Colon Carcinoma Metastatic in the Brain (tissue), 2 donors: Measurements from ENCODE around the genes CT45A7 and SOX3.

- PRO-cap, 2 experiments: no peak in any of the 2 experiments
Observed at GRCh38 chrX:135837003-135837727, at the start of gene CT45A7. TSS of gene CT45A7 (minus strand) at chrX:135837280.

GRCh38 chrX:136045469-136046227 lies 60.4 kb downstream of the SLC9A6 start:
- PRO-cap, 2 experiments: no peak in any of the 2 experiments

DNA sequence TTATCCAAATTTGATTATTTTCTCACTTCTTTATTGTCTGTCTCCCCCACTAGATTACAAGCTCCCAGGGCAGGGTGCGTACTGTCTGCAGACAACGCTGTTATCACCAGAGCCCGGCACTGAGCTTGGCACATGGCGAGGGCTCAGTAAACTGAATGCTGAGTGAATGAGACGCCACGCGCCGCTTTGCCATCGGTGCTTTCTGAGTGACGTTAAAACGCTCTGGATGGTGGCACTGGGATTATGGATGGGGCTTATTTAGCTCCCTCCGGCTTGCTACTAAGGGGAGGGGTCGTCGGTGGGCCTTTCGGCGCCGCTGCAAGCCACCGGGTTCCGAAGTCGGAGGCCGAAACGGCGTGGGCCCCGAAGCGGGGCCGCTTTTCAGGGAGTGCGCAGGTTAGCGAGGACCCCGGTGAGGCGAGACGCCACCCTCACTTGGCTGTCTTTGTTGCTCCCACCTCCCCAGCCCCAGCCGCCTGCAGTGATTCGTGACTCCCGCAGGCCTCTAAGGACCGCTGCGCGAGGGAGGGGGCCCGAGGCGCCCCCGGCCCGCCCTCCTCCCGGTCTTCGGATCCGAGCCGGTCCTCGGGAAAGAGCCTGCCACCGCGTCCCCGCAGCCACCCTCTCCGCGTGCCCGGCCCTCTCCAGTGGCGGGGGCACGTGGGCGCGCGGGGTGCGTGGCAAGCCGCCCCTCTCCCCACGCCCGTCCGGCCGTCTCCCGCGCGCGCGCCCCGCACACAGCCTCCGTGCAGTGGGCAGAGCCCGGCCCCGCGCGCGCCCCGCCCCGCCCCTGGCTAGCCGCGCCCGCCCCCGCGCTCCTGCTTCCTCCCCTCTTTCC lies 50.0 kb upstream of the FHL1 start:
- PRO-cap, 2 experiments: peak in 1 of 2 experiments; most common minus-strand start position 717 of the sequence (in 1)

DNA sequence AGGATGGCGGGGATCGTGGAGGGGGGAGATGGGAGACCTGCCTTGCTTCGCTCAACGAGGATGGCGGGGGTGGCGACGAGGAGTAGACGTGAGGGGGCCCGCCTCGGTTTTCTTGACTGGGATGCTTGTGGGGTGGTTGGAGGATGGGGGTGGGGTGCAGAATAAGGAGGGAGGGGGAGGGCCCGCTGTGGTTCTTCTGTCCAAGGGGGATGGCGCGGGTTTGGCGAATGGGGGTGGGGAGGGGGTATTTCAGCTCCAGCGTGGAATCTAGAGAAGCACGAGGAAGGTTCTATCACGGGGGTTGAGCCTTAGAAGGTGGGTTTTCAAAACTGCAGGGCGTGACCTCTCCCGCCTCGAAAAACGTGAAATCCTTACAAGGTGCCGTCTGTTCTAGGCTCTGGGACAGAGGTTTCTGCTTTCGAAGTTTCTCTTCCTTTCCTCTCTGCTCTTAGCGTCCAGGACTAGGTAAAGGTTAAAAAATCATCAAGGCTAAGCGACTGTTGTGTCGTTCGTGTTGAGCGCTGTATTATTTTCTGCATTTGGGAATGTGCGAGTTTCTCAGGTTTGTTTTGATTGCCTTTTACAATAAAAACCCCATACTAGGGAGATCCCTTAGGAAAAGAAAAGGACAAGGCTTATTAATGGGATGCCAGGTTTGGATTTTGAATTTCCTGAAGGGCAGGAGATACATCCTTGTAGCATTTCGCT lies 48.5 kb upstream of the FHL1 start:
- PRO-cap, 2 experiments: no peak in any of the 2 experiments

GRCh38 chrX:136149063-136149442 lies 47.8 kb upstream of the FHL1 start:
- PRO-cap, 2 experiments: no peak in any of the 2 experiments

- PRO-cap, 2 experiments: no peak in any of the 2 experiments
Observed at GRCh38 chrX:136150029-136150517, 46.8 kb upstream of the FHL1 start.

DNA sequence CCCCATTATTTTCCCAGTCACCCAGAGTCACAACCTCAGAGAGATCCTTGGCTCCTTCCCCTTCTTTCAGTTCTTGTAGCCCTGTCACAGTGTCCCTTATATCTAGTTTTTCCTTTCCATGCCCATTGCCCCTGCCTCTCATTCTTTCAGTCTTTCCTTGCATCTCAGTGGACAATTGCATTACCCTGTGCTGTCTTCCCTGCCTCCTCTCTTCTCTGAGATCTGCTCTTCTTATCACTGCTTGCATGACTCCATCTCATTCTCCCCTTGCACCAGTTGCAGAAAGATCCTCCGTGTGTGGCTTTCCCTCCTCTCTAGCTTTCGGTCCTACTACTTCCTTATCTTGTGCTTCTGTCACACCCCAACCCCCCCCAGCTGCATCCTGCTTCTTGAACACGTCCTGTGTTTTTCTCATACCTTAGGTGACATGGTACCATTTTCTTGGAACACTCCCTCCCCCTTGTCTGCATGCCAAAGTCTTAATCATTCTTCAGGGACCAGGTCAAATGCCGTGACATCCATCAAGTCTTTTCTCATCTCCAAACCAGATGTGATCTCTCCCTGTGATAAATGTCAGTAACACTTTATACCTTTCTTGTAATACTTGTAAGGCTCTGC lies 3.1 kb upstream of the FHL1 start:
- PRO-cap, 2 experiments: no peak in any of the 2 experiments

DNA sequence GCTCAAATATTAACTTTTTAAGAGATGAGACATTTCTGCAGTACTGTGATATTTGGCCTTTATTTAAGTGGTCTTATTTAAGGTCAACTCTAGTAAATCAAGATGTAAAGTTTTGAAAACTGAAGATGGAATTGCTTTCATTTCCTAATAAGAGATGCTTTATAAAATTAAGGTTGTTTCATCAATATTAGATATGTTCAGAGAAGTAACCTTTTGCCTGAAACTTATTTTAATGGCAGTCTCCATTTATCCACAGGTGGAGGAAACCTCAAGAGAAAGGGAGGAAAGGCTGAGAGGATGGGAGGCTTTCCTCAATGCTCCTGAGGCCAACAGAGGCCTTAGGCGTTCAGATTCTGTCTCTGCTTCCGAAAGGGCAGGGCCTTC lies 13.2 kb downstream of the HTATSF1 start:
- PRO-cap, 2 experiments: no peak in any of the 2 experiments

DNA sequence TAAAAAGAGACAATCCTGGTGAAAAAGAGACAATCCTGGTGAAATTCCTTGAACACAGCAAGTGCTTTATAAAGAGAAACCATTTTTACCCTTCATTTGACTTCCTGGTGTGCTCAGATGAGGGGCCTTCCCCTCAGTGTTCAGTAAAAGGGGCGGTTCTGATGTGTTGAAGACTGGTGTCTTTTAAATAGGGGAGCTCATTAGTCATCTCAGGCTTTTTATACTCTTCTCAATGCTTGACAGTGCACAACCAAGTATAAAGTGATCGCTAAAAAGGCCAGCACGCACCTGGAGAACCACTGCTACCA lies 30.7 kb upstream of the CD40LG start:
- PRO-cap, 2 experiments: no peak in any of the 2 experiments

DNA sequence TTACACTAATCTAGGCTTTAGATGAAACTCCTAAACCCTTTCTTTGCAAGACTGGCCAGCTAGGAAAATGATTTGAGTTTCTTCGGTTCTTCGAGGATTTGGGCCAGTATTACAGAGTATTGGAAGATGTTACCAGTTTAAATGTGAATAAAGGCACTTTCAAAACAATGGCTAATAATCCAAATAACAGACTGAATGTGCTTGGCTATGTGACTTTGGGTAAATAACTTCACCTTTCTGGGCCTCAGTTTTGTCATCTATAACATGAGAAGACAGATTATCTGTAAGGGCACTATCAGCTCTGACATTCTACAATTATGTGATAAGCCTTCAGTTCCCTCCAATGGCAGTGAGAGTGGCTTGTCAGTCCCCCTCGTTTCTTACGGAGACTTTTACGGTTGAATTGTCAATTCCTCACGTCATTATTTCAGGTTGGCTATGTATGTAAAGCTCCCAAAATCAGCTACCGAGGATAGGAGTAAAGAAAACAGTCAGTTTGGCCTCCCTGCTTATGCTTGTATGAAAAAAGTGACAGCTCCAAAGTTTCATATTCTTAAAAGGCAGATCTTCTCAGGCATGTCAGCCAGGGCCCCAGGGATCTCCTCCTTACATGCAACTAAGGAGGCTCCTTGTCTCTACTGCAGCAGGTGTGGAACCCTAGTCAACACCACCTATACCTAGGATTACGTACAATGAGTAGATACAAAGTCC lies 3.7 kb downstream of the CD40LG start:
- PRO-cap, 2 experiments: no peak in any of the 2 experiments

DNA sequence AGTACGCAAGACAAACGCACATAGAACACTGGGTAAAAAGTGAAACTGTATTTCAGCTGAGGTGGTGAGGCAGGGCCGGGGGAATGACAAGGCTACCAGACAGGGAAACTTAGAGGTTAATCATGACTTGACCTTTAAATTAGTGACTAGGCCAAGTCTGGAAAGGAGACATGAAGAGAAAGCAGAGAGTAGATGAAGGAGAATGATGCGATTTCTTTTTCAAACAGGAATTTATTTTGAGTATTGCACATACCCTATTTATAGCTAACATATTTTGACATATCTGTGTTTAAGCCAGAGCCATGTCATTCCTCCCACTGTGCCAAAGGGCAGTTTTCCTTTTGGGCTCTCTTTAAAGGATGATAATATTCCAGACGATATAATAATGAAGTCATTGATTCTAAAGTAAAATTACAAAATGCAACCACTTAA lies 49.4 kb downstream of the ARHGEF6 start:
- PRO-cap, 2 experiments: no peak in any of the 2 experiments

- PRO-cap, 2 experiments: no peak in any of the 2 experiments
Observed at GRCh38 chrX:136760019-136760522, 20.7 kb downstream of the ARHGEF6 start.

DNA sequence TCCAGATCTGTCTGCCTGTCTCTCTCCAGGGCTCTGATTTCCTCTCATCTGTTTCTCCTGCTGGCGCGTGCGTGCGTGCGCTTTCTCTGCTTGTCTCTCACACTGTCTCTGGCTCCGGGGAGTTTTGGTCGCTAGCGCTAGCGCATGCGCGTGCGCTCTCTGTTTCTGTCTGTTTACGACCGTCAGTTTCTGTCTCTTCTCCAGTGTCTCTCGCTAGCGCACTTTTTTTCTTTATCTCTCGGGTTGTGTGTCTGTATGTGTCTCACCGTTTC lies 1.9 kb downstream of the GPR101 start:
- PRO-cap, 2 experiments: no peak in any of the 2 experiments

GRCh38 chrX:137997955-137998269 lies 432.0 kb downstream of the ZIC3 start:
- PRO-cap, 2 experiments: no peak in any of the 2 experiments

DNA sequence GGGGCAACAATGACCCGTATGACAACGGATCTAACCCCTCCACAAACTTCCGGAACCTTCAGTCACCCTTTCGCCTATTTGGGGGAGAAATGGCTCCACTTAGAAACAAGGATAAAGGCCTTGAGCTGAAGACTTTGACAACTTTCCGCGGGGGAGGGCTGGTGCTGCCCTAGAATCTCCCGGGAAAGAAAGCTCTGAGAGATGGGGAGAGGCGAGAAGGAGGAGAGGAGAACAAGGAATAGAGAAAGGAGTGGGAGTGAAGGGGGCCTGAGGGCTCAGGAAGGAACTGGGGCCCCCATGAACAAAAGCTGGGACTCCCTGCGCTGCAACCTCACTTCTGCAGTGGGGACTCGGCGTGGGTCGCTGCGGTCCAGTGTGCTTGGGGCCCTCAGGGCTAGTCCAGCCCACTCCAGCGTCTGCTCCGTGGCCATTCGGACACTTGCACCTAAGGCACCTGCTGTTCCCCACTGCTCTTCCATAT lies 328.0 kb upstream of the F9 start:
- PRO-cap, 2 experiments: no peak in any of the 2 experiments

DNA sequence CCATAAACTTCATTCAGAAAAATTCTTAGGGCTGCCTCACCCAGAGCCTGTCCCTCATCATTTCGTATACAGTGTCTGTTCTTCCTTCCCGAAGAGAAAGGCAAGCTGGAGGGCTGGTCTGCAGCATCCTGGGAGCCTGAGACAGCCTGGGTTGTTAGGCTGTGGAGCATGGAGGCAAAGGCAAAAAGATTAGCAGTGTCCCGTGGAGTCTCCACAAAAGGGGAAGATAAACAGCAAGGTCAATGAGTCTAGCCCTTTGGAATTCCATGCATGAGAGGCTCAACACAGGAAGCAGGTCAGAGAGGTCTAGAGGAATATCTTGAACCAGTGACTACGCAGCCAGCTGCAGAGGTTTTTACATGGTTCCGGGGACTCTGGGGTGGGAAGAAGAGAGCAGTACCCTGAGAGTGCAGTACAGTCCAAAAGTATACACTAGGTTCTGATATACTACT lies 12.1 kb upstream of the MCF2 start:
- PRO-cap, 2 experiments: no peak in any of the 2 experiments

DNA sequence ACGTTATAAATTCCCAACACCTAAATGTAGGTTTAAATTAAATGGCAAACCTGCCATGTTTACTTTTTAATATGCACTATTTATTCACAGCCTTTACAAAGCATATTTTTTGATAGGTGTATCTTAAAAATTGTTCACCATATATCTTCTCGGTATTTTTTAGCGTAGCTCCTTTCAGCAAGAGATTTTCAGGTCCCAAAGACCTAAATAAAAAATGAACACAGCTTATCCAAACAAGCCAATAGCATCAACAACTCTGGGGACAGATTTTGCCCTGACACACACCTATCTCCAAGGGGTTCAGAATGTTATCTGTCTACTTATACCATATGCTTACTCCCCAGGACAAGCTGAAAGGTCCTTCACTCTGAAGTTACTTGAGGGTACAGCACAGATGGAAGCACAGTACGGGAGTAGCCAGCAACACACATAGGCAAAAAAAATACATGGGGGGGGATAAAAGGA lies 90.6 kb upstream of the MCF2 start:
- PRO-cap, 2 experiments: no peak in any of the 2 experiments

- PRO-cap, 2 experiments: no peak in any of the 2 experiments
Observed at GRCh38 chrX:140275102-140275651, 183.7 kb downstream of the ENSG00000230707 start.

- PRO-cap, 2 experiments: no peak in any of the 2 experiments
Observed at GRCh38 chrX:140504939-140505160, at the start of gene SOX3. TSS of gene SOX3 (minus strand) at chrX:140505069.

- PRO-cap, 2 experiments: no peak in any of the 2 experiments
Observed at GRCh38 chrX:140918537-140919049, 83.8 kb upstream of the SPANXB1 start.